Astrocyte (in vitro differentiated cells and primary cell): ENCODE measurements around a stretch of chr1.

DNA sequence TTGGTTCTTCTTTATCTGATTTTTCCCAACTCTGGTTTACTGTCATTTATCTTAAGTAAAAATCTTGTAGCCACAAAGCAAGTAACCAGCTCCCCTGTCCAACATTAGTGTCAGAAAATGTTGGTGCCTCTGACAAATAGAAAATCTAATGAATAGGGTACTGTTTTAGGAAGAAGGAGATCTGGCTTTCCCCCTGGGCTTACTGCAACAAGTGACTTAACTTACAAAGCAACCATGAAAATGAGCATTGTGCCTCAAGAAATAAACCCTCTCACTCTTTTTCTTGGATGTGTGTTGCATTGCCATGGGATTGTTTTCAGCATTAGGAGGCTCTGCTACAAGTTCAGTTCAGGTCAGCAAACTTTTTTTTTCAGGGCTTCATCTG lies 37.7 kb upstream of the DOCK7 start:
- PRO-cap = no peak

DNA sequence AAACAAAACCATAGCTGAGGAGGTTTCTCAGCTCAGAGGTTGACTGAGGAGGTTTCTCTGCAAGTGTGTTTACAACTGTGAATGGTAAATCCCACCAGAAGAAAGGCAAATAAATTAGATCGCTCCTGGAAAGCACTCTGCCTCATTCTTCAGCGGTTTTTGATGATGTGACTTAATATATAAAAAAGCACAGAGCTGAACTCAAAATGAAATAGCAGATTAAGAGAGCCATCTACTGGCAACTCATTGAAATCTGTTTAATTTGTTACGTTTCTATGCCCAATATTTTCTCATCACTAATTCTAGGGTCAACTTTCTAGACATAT lies 37.5 kb upstream of the ATG4C start:
- PRO-cap = no peak
- RRBS, 2 experiments = no CpG with 5 or more reads among the region's 3 CpGs

GRCh38 chr1:63321542-63321769 lies 911 bp upstream of the FOXD3 start:
- PRO-cap = no peak
- RRBS, 2 experiments = 8 to 13% methylated on average over 5 of the region's 14 CpGs

GRCh38 chr1:63560232-63560662 lies 33.0 kb upstream of the PGM1 start:
- PRO-cap = no peak
- RRBS, 2 experiments = no CpG with 5 or more reads among the region's 6 CpGs

DNA sequence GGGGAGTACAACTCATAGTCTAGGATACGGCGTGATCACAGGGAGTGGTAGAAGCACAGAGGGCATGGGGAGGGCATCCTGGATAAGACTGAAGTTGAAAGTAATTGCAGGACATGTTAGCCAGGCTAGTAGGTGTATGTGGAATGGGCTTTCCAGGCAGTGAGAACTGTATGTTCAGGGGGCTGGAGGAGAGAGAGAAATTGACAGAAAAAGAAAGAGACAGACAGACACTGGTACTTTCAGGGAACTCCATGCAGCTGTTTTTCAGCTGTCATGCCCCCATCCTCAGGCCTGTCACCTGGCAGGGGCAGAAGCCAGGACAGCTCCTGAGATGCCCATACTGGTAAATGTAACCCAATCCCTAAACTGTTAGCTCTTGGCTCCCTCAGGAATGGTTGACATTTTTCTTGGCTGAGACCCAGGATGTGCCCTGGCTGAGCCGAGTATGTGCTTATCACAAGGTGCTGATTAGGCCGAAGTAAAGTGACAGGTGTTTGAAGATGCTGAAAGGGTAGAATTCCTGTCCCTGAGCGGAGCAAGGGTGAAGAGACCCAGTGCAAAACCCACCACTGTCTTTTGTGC lies 50.6 kb downstream of the PGM1 start:
- PRO-cap = no peak
- RRBS, 2 experiments = no CpG with 5 or more reads among the region's 5 CpGs

DNA sequence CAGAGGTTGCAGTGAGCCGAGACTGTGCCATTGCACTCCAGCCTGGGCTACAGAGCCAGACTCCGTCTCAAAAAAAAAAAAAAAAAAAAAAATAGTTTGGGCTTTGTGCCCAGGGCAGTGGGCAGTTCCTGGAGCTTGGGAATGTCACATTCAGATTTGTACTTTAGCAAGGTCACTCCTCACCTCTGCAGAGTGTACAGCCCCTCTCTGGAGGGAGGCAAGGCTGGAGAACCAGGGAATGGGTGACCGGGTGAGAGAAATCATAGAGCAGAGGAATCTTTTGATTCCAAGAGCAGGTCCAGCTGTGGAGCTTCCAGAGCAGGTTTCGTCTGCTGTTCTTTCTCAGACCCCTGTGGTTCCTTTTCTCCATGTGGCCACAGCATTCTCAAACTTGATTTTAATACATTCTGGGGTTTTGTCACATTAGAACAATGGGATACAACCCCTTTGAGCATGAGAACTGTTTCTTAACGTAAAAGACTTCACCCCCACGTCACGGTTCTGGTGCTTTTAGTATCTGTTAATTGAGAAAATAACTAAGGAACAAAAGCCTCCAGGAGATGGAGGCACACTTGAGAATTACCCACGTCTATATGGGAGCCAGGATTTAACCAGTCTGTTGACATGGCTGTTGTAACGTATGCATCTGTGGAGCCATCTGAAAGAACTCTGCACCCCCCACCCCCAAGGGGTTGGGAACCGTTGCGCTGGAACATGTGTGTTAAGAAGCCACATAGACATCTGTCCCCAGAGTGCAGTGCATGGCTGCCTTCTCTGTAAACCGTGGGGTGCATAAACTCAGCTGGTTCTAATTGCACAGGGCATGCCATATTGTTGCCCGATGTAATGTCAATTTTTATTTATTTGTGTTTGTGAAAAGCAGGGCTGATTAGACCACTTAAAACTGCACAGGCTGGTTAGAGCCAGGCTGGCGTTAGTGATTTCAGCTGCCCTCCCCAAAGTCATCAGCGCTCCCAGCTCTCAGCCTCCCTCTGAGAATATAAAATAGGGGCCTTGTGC lies 70.4 kb upstream of the ROR1 start:
- PRO-cap = no peak
- RRBS, 2 experiments = no CpG with 5 or more reads among the region's 15 CpGs

GRCh38 chr1:63775744-63776145 lies 1.9 kb downstream of the ROR1 start:
- PRO-cap = no peak
- RRBS, 2 experiments = no CpG with 5 or more reads among the region's 3 CpGs

DNA sequence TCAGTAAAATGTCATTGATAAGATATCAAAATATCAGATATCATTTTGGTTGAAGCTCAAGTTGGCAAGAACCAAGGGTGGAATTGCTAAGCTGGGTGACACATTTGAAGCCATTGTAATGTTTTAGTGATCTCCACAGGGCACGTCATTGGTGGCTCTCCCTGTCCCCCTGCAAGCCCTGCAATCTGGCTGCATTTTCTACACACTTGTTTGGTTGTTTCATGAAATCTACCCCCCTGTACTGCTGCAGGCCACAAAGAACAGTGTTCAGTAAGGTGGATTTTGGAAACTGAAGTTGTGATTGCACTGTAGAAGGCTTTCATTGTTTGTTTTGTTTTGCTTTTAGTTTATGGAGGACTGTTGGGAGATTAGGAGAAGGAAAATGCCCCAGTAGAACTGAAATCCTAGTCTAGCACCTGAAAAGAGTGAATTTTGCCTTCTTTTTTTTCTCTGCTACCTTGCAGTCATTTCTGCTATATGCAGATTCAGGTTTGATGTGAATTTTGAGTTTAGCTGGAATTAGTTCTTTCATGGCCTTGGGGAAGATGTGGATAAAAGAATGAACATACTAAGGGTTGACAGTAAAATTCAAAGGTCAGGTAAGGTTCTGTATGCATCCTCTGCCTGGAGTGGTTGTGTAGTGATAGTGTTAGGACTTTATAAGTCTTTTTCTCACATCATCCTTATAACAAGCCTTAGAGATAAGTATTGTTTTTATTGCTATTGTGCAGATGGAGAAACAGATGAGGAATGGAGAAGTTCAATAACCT lies 46.5 kb downstream of the ROR1 start:
- PRO-cap = no peak
- RRBS, 2 experiments = no CpG with 5 or more reads among the region's 1 CpG

DNA sequence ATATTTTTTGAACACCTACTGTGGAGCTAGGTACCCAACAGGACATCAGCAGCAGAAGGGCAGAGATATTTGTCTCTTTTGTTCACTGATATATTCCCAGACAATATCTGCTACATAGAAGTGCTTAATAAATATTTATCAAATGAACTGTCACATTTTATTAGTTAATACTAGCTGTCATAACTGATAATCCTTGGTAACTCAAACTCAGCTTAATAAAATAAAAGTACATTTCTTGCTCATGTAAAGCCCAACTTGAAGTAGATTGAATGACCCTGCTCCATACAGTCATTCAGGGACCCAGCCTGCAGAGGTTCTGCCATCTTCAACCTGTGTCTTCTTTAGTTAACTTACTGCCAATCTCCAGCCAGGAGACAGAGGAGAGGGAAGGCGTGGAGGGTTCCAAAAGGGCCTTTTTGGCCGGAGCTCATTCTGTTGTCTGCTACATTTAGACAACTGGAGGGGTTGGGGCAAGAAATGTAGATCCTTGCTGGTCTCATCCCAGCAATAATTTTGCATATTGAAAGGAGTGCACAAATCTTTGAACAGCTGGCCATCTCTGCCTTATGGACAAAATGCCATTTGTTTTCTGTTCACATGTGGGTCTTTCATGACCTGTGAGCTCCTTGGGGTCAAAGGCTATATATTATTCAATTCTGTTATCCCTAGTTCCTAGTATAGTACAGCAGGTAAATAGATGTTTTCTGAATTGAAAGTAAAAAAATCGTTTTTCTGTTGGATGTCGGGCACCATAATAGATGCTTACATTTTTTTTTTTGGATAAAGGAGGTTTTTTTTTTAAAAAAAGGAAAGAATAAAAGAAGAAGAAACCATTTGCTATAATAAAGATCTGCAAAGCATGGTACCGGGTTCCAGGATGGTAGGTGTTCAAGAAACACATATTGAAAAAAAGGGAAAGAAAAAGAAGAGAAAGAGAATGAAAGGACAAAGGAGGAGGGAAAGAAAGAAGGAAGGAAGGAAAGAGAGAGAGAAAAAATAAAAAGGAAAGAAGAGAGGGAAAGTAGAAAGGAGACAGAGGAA lies 124.1 kb downstream of the ROR1 start:
- PRO-cap = no peak
- RRBS, 2 experiments = no CpG with 5 or more reads among the region's 5 CpGs

DNA sequence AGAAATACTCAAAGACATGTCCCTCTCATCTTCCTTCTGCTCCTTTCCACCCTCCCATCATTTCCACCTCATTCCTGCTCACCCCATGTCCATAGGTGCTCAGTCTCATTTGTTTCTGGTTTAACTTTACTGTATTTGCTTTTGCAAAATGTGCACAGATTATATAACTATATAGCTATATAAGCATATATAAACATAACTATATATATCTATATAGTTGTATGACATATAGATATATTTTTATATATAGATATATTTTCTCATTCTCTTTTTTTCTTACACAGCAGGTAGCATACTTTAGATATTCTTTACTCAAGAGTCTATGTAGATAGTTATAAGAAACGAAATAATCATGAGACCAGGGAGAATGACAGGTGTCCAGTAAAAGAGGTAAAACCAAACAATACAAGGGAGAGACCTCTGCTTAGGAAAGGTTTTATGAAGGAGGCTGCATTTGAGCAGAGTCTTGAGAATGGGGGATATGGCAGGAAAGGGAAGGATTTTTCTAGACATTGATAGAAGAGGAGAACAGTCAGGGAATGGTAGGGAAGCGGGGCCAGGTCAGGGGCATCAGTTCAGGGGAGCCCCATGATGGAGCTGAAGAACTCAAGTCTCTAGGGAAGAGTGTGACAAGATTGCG lies 129.8 kb downstream of the ROR1 start:
- PRO-cap = no peak
- RRBS, 2 experiments = no CpG with 5 or more reads among the region's 3 CpGs

DNA sequence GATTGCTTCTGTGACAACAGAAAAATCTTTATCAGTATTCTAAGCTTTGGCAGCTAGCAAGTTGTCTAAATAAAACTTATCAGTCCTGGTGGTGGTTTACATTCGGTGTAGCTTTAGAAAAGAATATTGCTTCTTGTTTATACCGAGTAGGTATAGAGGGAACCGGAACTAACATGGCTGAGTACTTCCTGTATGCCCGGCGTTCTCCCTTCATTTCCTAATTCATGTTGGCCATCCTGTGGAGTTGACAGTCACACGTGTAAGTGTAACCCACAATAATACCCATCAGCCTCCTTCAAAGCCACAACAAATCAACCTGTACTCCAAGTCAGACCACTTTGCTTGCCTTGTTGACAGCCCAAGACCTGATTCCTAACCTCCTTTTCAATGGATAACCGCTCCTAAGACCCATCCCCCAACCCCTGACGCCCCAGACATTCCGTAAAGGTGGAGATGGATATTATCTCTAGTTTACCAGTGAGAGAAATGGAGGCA lies 42.0 kb downstream of the UBE2U start:
- PRO-cap = no peak
- RRBS, 2 experiments = no CpG with 5 or more reads among the region's 9 CpGs

GRCh38 chr1:64469134-64469448 lies 838 bp upstream of the CACHD1 start:
- PRO-cap = no peak
- RRBS, 2 experiments = no CpG with 5 or more reads among the region's 5 CpGs

GRCh38 chr1:64826947-64827394 lies 82.1 kb downstream of the RAVER2 start:
- PRO-cap = no peak
- RRBS, 2 experiments = no CpG with 5 or more reads among the region's 7 CpGs

- PRO-cap = no peak
- RRBS, 2 experiments = no CpG with 5 or more reads among the region's 14 CpGs
Measured at GRCh38 chr1:64836447-64837375, 91.8 kb downstream of the RAVER2 start.

DNA sequence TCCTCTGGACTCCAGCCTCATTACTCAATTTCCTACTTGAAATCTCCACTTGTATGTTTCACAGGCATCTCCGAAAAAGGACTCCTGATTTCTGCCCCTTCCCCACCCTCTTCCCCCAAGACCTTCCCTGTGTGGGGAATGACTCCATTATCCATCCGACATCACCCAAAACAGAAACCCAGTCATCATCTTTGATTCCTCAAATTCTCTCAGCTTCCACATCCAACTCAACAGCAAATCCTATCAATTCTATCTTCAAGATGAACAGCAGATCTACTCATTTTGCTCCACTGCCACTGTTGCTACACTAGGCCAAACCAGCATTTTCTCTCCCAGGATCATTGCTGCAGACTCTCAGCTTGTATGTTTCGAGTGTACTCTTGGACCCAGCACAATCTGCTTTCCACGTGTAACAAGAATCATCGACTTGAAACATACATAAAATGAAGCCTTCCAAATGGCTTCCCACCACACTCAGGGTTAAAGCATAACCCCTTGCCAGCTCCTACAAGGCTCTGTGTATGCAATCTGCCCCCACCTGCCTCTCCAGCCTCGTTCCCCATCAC lies 94.8 kb downstream of the JAK1 start:
- PRO-cap = no peak
- RRBS, 2 experiments = no CpG with 5 or more reads among the region's 6 CpGs

- PRO-cap = no peak
- RRBS, 2 experiments = no CpG with 5 or more reads among the region's 11 CpGs
Measured at GRCh38 chr1:64890924-64892100, 75.0 kb downstream of the JAK1 start.

GRCh38 chr1:64925593-64925821 lies 40.8 kb downstream of the JAK1 start:
- PRO-cap = no peak
- RRBS, 2 experiments = no CpG with 5 or more reads among the region's 2 CpGs

DNA sequence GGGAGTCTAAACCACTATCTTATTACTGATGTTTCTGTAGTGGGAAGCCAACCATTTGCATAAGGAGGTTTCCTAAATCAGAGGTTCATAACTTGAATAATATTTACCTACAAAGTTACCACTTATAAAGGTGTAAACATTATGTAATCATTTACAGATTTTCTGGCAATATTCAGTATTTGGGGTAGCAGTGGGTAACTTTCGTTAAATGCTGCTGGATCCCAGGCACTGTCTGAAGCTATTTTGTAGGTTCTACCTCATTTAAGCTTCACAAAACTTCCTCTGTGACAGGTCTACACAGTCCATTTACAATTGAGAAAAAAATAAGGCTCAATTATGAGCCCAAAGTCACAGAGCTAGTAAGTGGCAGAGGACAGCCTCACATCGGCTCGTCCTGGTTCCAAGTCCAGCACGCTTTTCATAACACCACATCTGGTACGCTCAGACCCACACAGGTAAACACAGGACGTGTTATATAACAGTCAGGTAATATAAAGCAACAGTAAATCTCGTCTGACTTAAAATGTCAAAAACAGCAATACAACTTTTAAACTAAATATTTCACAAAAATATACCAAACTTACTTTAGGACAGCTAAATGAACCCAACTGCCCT lies 13.2 kb downstream of the JAK1 start:
- PRO-cap = no peak
- RRBS, 2 experiments = no CpG with 5 or more reads among the region's 7 CpGs

DNA sequence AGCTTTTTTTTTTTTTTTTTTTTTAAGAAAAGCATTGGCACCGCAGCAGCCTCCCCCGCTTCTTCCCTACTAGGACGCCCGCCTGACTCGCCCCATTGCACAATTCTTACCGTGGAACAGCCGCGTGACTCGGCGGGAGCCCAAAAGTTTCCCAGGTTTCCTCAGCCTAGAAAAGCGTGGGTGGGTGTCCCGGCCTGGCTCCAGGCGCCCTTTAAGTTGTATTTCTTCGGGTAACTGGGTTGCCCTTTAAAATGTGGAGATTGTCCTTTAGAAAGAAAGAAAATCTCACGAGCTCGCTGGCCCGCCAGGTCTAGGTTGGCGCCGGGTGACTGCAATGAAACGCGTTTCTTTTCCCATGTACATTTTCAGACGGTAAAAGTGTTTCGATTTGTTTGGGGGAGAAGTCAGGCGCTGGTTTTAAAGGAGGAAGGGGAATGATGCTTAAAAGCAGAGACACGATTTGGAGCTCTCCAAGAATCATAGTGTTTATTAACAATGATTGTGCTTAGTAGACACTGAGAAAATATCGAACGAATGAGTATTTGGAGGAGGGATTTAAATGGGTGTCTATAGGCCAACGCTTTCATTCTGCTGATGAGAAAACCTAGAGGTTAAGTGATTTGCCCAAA lies 36.8 kb upstream of the JAK1 start:
- PRO-cap = no peak
- RRBS, 2 experiments = no CpG with 5 or more reads among the region's 28 CpGs

DNA sequence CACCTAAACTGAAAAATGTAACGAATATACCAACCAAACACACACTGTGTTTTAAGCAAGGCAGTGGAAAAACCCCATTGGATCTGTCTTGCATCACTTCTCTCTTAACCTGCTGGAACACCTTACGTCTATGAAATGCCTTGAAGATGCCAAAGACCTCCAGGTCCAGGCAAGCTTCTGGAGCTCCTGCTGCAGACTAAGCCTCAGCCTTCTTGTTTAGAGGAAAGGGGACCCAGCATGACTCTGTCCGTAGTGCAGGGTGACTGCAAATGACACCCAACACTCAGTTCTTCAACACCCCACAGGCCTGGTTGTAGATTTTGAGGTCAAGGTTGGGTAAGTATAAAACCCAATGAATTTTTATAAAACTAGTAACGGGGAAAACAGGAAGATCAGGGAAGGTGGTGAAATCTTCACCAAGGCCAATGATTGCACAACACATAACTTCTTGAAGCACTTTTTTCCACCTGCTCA lies 89.3 kb upstream of the JAK1 start:
- PRO-cap = no peak
- RRBS, 2 experiments = no CpG with 5 or more reads among the region's 4 CpGs